ENCODE measurements around the genes C1QL4 and PRPF40B.

DNA sequence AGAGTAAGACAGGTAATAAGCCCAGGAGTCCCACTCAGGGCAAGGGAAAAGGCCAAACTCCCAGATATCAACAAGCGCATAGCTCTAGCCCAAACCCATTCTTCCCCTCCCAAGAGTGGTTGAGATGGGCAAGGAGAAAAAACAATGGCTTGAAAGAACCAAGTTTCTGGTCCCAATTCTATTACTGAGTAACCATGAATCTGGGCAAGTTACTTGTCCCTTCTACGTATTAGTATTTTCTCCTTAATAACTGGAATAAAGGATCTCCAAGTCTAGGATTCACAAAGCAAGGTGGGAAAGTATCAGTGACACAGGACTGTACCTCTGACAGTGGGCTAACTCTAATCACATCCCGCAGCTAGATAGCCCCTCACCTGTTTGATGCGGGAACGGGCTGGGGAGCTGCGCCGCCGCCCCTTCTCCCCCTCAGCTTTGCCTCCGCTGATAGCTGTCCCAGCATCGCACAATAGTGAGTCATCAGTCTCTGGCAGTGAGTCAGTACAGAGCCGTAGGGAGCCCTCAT, 11.2 kb downstream of the KMT2D start:
- RRBS = no CpG with 5 or more reads among the region's 11 CpGs

GRCh38 chr12:49049831-49050654, 10.6 kb downstream of the KMT2D start:
- RRBS = 89% methylated on average over 3 of the region's 17 CpGs

DNA sequence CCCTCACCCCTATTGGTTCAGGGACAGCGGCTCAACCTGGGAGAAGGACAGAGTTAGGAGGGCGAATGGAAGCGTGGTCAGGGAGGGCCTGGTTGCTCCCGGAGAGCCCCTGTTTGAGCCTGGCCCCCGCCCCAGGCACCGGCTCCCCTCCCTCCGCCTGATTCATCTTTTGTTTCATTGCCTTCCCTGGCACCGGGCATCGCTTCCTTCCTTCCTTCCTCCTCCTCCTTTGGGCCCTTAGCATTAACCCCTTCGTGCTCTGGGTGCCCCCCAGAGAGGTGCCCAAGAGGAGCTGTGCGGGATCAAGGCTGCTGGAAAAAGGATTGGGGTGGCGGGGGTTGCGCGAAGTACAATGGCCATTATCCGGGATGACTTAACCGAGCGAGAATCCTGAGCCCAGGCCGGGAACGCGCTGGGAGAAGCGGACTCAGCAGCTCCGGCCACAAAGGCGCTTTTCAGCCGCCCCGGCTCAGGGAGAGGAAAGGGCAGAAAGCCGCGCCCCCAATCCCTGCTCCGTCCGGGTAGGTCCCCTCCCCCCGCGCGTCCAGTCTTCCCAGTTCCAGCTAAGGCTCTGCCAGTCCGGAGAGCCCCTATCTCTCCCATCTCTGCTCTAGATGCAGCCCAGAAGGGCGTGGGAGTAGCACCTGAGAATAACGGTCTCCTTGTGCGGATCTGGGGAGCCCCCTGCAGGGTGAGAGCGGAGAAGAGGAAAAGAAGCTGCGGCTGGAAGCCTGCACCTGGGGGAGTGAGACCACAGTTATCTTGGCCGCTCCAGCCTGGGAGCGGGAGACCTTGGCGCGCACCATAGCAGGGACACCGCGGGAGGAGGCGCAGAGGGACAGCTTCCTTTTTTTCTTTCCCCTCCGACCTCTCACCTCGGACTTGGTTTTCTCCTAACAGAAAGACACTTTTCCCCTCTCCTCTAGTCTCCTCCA, 2.7 kb downstream of the DHH start:
- RRBS = 3% methylated on average over 20 of the region's 47 CpGs

GRCh38 chr12:49105434-49105940, 5.2 kb downstream of the LMBR1L start:
- RRBS = 16% methylated on average over 4 of the region's 7 CpGs

DNA sequence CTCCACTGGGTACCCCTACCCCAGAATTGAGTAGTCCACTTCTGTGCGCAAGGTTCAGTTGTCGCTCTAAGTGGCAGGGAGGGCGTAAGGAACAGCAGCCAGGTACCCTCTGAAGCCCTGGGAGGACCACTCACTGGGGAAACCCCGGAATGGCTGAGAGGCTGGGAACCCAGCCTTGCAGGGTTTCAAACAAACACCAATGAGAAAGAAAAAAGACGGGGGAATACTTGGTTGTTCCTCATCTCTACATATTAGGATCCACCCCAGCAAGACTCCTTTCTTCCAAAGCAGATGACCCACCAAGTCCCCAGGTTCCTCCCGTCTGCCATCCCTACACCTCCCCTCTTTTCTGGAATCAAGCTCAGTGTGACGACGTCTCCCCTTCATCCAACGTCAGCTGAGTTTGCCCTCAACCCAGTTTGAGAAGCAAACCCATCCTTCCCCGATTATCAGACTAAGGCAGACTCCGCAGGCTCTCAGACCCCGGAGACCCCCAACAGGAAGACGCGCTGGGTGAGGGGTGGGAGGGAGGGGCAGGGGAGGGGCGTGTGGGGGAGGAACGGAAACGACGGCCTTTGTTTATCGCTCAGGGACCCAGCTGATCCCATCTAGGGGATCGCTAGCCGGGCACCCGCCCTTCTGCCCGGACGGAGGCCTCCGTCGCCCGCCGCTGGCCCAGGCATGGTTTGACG, 793 bp downstream of the LMBR1L start:
- RRBS = 1% methylated on average over 6 of the region's 29 CpGs

DNA sequence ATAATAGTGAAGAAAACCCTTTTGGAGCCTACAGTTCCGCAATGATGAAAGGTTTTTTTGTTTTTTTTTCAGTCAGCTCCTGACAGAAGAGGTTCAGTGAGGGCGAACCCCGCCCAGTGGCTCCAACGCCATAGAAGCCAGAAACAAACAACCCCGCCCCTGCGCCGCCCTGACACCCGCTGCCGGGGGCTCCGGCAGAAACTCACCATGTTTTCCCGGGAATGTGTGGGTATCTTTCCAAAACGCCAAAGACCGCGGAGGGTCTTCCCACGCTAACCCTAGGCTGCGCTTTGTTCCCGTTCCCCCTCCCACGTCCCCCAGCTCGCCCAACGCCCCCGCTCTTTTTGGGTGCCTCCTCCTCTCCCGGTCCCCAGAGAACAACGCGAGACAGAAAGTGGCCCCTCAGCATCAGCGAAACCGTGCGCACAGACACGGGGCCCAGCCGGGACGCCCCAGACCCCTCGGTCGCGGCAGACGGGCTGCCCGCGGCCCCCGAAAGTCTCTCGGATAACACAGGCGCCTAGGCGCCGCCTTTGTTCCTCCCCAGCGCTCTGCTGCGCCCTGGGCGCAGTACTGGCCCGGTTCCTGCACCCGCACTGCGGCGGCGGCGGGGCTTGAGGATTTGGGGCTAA, 553 bp downstream of the TUBA1A start:
- RRBS = 1% methylated on average over 8 of the region's 50 CpGs

DNA sequence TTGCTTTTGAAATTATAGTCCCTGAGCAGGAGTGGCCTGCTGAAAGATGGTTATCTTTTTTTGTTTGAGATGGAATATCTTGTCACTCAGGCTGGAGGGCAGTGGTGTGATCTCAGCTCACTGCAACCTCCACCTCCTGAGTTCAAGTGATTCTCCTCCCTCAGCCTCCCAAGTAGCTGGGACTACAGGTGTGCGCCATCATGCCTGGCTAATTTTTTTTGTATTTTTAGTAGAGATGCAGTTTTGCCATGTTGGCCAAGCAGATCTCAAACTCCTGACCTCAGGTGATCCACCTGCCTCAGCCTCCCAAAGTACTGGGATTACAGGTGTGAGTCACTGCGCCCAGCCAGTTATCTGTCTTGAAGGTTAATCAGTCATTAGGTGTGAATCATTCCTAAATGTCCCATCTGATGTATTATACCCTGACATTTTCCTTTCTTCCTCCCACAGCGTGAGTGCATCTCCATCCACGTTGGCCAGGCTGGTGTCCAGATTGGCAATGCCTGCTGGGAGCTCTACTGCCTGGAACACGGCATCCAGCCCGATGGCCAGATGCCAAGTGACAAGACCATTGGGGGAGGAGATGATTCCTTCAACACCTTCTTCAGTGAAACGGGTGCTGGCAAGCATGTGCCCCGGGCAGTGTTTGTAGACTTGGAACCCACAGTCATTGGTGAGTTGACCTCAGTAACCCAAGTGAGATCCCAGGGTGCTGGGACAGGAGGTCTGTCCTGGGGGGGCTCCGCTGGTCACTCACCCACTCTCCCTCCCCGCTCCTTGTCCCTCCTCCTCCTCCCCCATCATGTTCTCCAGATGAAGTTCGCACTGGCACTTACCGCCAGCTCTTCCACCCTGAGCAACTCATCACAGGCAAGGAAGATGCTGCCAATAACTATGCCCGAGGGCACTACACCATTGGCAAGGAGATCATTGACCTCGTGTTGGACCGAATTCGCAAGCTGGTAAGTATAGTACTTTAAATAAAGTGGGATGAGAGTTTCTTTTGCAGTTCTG, 4.4 kb downstream of the TUBA1C start:
- RRBS = no CpG with 5 or more reads among the region's 16 CpGs

- RRBS = 5% methylated on average over 2 of the region's 22 CpGs
Observed at GRCh38 chr12:49292708-49293815, 1.9 kb upstream of the PRPH start.

DNA sequence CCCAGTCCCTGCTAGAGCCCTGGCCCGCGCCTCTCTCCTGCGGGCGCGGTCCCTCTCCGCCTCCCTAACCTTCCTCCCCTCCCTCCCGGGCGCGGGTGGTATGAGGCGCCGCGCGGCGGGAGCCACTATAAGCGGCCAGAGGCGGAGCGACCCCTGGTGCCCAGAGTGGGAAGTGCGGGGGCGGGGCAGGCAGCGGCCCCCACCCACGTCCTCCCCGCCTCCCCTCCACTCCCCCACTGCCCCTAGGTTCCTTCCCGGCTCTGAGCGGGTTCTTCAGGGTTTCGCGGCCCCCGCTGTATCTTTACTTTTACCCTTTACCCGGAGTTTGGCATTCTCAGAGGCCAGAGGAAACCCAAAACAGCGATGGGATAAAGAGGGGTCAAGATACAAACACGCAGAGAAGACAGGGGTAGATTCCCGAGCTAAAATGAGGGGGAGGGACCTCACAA, at the start of gene C1QL4:
Gene C1QL4, minus strand, starts transcription at position 102 of the 449 bp plus-strand sequence.
- RRBS = 2% methylated on average over 6 of the region's 31 CpGs

DNA sequence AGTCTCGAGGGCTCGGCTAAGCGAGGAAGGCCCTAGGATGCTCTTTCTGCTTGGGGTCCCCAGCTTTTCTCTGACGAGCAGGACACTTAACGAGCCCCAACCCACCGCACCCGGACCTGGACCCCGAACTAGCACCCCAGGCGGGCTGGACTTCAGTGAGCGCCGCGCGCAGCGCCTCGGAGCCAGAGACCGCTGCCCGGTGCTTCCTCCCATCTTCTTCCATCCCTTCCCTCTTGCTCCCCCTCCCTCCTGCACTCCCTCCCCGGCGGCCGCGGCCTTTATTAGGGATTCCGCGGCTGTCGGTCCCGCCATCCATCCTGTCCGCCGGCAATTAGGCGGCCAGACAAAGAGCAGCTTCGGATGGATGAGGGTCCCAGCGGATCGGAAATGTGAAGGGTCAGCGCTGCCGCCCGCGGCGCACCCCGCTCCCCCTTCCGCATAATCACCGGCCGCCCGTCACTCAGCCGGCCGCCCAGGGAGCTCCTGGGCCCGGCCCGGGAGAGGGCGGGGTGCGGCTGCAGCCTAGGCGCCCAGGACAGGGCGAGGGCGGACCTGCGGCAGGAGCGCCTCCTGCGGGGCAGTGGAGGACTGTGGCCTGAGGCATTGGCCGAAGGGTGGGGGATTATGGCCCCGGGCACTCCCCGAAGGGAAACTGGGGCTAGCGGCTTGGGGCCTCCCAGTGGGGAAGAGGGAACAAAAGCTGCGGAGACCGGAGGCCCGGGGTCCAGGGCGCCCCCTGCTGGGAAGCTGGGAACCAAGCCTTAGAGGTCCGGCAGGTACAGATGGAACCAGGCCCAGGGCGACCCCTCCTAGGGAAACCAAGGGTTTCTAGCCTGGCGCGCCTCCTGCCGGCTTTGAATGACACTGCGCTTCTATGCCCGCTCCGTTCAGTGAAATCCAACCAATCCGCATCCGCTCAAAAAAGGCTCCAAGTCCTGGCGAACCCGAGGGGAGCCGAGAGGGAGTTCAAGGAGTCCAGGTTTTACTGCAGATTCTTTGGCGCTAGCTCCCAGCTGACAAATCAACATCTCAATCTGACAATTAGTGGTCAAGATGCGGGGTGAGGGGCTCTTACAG, 4.5 kb upstream of the DNAJC22 start:
- RRBS = 15% methylated on average over 41 of the region's 76 CpGs

DNA sequence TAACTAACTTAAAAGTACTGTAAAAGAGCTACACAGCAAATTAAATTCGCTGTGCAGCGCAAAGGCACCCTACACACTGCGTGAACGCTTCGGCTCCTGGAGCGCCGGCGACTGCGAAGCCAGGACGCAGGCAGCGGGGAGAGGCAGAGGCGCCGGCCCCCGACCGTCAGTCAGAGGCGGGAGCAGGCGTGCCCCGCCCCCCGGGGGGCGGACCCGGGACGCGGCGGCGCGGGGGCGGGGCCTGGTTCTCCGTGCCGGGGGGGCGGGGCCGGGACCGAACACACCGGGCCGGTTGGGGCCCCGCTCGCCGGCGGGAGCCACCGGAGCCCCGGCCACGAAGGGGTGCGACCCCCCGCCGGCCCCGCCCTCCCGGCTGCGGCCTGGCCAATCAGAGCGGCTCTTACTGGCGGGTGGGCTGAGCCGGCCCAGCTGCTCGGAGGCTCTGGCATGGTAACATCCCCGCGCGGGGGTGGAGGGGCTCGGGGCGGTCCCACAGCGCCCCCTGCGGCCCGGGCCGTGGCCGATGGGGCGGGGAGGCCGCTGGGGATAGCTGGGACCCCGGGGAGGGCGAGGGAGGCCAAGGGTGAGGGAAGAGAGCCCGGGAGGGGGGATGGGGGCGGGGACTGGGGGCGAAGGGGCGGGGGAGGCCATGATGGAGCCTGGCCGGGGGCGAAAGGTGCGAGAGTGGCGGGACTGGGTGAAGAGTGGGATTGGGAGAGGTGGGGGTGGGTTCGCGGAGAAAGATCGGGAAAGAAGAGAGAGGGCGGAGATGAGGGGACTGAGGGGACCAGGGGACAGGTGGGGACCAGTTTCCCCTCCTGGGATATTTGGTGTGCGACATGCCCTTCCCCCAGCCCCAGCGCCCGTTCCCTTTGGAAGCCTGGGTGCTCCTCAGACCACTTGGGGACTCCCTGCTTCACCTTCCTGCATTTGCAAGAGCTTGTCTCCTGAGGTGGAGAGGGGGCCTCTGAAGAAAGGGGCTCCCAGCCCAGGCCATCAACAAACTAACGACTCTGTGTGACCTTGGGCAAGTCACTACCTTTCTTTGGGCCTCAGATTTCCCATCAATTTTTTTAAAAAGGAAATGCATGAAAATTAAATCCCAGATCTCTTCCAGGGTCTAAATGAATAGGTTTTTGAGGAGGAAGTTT, at the start of gene PRPF40B:
Gene PRPF40B, plus strand, starts transcription at position 418 of the 1,151 bp plus-strand sequence.
- RRBS = 2% methylated on average over 44 of the region's 81 CpGs

- RRBS = no CpG with 5 or more reads among the region's 8 CpGs
Observed at GRCh38 chr12:49675190-49675641, 32.0 kb downstream of the FMNL3 start.

- RRBS = no CpG with 5 or more reads among the region's 5 CpGs
Observed at GRCh38 chr12:49763187-49763457, 21.8 kb downstream of the TMBIM6 start.

DNA sequence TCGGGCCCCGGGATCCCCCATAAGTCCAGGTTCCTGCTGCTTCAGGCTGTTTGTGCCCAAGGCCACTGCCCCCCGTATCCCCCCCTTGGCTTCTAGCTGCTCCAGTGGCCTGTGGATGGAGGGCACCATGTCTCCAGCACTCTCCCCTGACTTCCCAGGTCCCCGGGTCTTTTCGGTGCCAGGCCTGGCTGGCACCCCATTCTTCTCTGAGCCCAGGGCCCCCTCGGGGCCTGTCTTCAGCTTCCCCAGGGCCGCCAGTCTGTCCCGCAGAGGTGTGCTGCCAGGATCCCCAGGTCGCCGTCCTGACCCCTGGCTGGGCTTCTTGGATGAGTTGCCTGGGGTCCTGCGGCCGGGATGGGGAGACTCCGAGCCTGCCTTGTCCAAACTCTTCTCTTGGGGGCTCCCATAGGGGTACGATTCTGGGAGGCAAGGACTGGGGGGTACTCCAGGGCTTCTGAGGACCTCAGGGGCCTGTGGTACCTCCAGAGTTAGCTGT, 32.6 kb downstream of the NCKAP5L start:
- RRBS = 100% methylated on average over 1 of the region's 14 CpGs

- RRBS = no CpG with 5 or more reads among the region's 19 CpGs
Observed at GRCh38 chr12:49868798-49869876, 26.2 kb upstream of the BCDIN3D start.

DNA sequence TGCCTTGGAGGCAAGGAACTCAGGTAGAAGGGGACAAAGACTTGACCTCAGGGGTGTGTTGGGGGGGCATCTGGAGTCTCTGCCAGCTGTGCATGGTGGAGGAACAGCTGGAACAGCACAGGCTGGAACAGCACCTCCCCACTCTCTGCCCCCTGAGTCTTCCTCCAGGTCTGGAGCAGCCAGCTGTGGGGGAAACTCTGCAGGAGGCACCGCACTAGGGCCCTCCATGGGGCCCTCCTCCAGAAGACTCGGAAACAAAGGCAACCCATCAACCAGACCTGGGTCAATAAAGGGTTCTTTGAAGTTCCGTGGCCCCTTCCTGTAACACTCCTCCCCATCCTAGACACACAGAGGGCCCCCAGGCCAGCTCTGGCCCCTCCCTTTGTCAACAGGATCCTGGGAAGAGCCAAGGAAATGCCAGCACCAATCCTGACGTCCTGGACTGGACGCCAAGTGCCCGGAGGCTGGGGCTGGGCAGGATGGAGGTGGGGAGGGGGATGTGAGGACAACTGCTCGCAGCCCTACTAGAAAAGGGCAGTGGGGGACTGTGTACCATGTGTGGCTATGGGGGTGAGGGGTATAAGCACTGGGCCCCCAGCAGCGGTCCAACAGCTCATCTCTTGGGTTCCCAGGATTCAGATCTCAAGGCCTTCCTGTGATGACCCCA, 15.7 kb downstream of the FAIM2 start:
- RRBS = no CpG with 5 or more reads among the region's 8 CpGs

DNA sequence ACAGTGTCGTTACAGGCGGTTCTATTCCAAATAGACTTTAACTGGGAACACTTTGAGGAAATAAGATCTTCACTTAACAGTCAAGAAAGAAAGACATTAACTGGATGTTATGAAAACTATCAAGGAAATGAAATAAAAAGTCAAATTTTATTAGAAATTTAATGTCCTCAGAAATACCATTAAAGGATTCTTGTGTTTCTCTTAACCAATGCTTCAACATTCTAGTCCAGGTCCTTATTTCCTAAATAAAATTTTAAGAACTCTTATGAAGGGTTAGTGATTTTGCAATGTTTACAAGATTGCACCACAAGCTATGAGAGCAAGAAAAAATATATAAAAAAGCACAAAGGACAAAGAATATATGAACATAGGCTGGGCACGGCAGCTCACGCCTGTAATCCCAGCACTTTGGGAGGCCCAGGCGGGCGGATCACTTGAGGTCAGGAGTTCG, 7.8 kb downstream of the RACGAP1 start:
- RRBS = no CpG with 5 or more reads among the region's 7 CpGs

- RRBS = 5% methylated on average over 1 of the region's 40 CpGs
Observed at GRCh38 chr12:50050251-50051185, 6.9 kb upstream of the ASIC1 start.

DNA sequence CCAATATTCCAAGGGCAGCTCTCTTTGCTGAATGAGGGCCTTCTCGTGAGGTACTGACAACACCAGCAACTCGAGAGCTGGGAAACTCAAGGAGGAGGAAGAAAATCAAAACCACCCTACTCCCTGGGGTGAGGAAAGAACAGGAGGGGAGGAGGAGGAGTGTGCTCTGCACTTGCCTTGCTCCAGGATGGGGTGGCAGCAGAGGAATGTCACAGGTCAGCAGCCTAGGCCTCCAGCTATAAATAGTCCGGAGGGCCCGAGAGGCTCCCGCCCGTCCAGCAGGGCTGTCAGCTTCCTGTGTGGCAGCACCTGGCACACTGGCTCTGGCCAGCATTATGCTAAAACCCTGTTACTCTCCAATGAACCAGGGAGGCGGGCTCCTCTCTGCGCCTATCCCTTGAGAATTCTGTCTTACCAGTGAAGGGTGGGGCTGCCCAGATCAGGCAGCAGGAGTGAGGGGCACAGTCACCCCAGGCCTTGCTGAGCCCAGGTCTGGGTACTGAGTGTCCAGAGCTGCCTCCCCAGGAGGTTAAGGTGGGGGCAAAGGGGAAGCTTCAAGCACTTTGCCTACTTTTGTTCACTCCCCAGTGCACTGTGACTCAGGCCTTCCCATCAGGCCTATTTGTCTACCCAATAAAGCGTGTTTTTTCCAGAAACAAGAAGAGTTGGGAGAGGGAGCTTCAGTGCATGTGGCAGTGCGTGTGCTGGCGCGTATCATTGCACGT, 1.2 kb upstream of the COX14 start:
- RRBS = no CpG with 5 or more reads among the region's 13 CpGs

- RRBS = no CpG with 5 or more reads among the region's 11 CpGs
Observed at GRCh38 chr12:50176926-50178157, 10.2 kb upstream of the CERS5 start.

Measured in zone of skin (tissue), 1 donor.